Hepatocyte (in vitro differentiated cells and primary cell): ENCODE measurements around a stretch of chr16.

GRCh38 chr16:50745014-50745501, 3.2 kb downstream of the CYLD start:
- RAMPAGE, long total RNA = no peak
- RRBS = no CpG with 5 or more reads among the region's 3 CpGs

- RAMPAGE, long total RNA = no peak
- RRBS = no CpG with 5 or more reads among the region's 14 CpGs
Observed at GRCh38 chr16:50879021-50879633, 137.2 kb downstream of the CYLD start.

GRCh38 chr16:51050837-51051044, 100.3 kb downstream of the SALL1 start:
- RAMPAGE, long total RNA = no peak
- RRBS = no CpG with 5 or more reads among the region's 1 CpG

GRCh38 chr16:51129211-51129589, 21.9 kb downstream of the SALL1 start:
- RAMPAGE, long total RNA = no peak
- RRBS = no CpG with 5 or more reads among the region's 8 CpGs

DNA sequence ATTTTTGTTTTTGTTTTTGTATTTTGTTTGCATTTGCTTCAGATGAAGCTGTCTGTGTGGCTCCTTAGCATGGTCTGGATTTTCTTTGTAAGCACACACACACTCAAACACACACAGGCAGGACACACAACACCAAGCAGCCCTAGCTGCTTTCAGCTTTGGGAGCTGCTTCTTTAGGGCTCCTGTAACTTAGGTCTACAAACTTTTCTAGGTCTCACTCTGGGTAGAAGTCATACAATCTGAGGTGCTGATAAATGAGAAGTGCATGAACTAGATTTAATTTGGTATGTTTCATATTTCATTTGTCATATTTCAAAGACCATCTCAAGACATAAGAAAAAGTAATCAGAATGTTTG, 3.0 kb downstream of the SALL1 start:
- RAMPAGE, long total RNA = no peak

DNA sequence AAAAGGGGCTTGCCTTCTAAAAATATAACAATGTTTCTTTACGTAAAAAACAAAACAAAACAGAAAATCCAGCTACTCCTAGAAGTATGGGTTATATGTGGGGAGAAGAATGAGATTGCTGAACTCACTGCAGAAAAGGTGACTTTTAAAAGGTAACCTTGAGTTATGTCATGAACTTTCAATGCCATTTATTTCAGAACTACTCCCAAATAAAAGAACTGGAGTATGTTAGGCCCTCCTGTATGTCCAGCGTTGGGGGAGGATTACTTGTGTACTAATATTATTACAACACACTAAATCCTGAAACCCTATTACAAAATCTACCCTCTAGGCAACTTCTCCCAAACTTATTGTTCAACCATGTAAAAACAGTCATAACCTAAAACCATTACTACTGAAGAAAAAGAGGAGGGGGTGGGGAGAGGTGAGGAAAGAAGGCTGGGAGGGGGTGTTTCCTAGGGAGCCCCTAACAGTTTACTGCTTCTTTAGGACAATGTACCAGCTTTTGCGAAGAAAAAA, 2.5 kb downstream of the SALL1 start:
- RAMPAGE, long total RNA = no peak
- RRBS = no CpG with 5 or more reads among the region's 3 CpGs

- RAMPAGE, long total RNA = no peak
- RRBS = no CpG with 5 or more reads among the region's 6 CpGs
Observed at GRCh38 chr16:51408139-51408823, 257.2 kb upstream of the SALL1 start.

DNA sequence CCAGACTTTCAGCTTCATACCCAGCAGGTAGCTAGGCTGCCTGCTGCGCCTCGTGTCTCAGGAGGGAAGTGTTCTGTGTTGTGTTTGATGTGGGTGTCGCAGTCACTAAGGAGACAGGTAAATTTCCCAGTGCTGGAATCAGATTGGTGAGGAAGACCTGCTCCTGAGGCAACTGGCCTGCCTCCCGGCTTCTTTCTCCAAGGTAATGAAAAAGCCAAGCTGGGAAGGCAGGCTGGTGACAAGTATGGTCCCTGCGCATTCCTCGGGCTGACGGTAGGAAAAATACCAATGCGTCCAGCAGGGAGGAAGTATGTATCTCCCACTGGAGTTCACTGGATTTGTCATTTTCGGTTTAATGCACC, 604.1 kb upstream of the SALL1 start:
- RAMPAGE, long total RNA = no peak
- RRBS = no CpG with 5 or more reads among the region's 9 CpGs

GRCh38 chr16:52494582-52495109, 52.3 kb downstream of the TOX3 start:
- RAMPAGE, long total RNA = no peak
- RRBS = no CpG with 5 or more reads among the region's 5 CpGs

- RAMPAGE, long total RNA = no peak
- RRBS = no CpG with 5 or more reads among the region's 8 CpGs
Observed at GRCh38 chr16:53043168-53043929, 9.3 kb downstream of the CHD9NB start.

DNA sequence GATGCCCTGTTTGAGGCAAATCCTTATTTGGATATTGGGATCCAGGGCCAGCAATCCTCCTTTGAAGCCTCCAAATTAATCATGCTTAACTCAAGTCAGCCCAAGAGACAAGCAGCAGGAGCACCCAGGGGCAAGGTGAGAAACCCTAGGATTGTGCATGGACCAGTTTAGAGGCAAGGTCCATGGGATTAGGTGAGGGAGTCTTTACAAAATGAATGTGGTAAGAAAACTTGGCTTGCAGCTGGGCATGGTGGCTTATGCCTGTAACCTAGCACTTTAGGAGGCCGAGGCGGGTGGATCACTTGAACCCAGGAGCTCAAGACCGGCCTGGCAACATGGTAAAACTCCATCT, 6.6 kb downstream of the CHD9NB start:
- RAMPAGE, long total RNA = no peak
- RRBS = no CpG with 5 or more reads among the region's 3 CpGs

- RAMPAGE, long total RNA = no peak
- RRBS = no CpG with 5 or more reads among the region's 7 CpGs
Observed at GRCh38 chr16:53085858-53086638, 31.3 kb downstream of the CHD9 start.

- RAMPAGE, long total RNA = no peak
- RRBS = no CpG with 5 or more reads among the region's 21 CpGs
Observed at GRCh38 chr16:53518404-53519360, 15.7 kb upstream of the AKTIP start.

- RAMPAGE, long total RNA = no peak
- RRBS = 2% methylated on average over 3 of the region's 7 CpGs
Observed at GRCh38 chr16:53549786-53550132, 46.8 kb upstream of the AKTIP start.

DNA sequence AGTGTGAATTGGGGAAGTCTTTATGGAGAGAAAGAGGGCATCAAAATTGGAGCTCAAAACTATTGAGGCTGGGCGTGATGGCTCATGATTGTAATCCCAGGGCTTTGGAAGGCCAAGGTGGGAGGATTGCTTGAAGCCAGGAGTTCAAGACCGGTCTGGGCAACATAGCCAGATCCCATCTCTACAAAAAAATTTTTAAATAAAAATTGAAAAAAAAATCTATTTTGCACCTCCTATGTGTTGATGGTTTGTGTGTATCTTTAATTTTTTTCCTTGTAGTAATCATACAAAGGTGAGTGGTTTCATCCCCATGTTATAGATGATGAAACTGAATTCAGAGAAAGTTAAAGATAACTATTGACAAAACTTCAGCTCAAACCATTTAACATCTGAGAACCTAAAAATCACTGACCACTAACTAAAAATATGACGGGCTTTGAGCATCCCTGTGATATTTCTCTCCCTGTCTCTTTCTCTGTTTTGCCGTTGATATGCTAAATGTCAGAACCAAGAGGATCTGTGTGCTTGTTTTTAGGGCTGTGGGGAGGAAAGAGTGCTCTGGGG, 251.9 kb downstream of the FTO start:
- RAMPAGE, long total RNA = no peak
- RRBS = no CpG with 5 or more reads among the region's 4 CpGs

DNA sequence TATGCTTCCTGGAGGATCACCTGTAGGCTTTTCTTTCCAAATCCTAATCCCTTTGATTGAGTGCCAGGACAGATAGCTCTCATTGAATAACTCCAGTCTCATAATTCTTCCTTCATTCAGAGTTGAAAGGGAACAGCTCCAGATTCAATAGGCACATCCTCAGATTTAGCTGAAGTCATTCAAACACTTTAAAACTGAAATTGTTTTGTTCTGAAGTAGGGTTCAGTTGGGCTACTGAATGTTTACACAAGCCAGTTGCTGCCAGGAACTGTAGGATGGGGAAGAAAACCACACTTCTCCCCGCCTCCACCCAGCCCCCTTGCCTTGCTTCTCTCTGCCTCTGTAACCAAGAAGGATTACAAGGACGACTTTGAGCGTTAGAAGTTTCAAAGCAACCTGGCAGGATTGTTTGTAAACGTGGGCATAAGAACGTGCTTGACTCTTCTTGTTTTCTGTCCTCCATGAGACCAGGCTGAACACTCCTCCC, 287.8 kb downstream of the FTO start:
- RAMPAGE, long total RNA = no peak
- RRBS = no CpG with 5 or more reads among the region's 5 CpGs

GRCh38 chr16:54175154-54175942, 111.2 kb downstream of the IRX3 start:
- RAMPAGE, long total RNA = no peak
- RRBS = no CpG with 5 or more reads among the region's 18 CpGs

DNA sequence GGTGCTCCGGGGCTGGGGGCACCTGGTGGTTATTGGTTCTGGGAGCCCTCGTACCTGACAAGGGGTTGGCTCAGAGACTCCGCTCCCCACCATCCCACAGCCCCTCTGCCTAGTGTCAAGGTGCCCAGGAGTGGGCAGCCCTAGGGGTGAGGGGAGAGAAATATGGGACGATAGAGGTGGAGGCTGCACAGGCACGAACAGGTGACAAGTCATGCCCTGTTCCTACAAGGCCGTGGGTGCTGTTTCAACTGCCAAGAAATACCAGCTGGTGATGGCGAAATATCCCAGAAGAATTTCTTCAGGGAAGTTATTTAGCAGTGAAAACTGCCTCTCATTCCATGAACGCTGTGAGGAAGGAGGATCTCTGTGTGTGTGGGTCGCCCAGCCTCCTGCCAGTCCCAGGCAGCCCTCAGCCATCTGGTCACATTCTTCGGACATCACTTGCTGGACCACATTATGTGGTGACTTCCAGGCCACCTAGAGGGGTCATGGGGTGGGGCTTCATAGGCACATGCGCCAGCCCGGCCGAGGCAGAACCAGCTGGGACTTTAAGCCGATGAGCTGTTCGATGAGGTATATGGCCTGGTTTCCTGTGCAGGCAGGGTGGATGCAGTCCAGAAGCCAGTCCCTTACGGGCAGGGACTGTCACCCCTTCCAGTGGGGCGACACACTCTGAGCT, 55.7 kb upstream of the IRX3 start:
- RAMPAGE, long total RNA = no peak
- RRBS = no CpG with 5 or more reads among the region's 17 CpGs

DNA sequence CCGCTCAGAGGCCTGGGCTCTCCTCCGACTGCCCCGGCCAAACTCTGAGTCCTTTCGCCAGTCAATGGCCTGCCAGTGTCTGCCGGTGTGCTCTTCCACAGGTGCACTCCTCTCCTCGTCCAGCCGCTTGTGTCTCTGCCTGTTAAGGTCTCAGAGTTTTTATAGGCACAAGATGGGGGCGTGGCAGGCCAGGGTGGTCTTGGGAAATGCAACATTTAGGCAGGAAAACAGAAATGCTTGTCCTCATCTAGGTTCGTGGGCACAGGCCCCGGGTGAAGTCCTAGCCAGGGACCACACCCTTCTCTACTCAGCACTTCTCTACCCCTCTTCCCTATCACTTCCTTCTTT, 170.4 kb upstream of the IRX3 start:
- RAMPAGE, long total RNA = no peak
- RRBS = 94% methylated on average over 5 of the region's 10 CpGs

DNA sequence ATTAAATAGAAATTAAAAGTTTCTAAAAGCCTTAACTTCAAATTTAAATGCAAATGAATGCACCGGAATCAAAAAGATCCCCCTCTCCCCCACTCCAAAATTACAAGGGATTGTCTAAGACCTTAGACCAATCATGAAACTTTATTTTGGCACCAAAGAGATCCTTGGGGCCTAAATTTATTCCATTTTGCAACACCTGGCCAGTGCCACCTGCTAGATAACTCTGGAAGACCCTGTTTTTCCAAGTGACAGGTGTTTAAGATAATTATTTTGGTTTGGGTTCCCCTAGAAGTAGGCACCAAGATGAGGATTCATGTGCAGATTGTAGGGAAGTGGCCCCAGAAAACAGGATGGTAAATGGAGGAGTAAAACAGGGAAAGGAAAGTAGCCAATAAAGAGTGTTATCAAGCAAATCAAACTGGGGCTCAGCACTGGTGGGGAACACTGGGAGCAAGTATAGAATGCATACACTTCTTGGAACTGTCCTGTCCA, 215.9 kb upstream of the IRX5 start:
- RAMPAGE, long total RNA = no peak
- RRBS = no CpG with 5 or more reads among the region's 1 CpG